PFSK-1 (cell line): ENCODE data around the genes OR10H2, KLF2 and MED26.

- RRBS = 2% methylated on average over 25 of the region's 95 CpGs
Measured at GRCh38 chr19:15432537-15433617, 14.1 kb upstream of the AKAP8L start.

- RRBS = no CpG with 5 or more reads among the region's 11 CpGs
Measured at GRCh38 chr19:15701970-15703026, 25.5 kb upstream of the OR10H2 start.

GRCh38 chr19:15727815-15728081 is at the start of gene OR10H2:
Gene OR10H2 (plus strand): TSS chr19:15728024.
- RRBS = no CpG with 5 or more reads among the region's 2 CpGs

DNA sequence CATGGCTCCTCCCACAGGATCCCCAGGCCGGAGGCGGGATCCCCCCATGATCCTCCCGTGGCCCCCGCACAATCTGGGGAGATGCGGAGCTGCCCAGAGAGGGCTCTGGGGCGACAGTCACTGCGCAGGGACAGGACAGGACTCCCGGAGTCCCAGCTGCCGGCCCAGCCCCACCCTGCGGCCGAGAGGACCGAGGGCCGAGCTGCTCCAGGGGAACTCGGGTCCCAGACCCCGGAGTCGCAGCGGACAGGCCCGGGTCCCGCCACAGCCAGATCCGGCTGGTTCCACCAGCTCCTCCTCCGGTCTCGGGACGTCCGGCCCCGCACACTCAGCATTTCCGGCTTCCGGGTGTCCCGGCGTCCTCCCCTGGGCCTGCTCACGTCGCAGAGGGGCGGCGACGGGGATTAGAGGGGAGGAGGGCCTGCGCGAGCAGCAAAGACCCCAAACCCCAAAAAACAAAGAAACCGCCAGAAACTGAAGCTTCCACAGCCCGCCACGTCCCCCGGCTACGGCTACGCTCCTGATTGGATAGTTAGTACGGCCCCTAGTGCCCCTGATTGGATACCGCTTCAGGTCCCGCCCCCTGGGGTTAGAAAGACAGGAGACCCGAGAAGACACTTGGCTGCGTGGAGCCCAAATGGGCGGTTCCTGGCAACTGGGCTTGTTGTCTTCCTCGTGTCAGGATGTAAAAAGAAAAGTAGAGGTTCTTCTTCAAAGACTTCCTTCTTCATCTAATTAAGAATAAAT is 21.3 kb upstream of the OR10H1 start:
- RRBS = 21% methylated on average over 6 of the region's 49 CpGs

DNA sequence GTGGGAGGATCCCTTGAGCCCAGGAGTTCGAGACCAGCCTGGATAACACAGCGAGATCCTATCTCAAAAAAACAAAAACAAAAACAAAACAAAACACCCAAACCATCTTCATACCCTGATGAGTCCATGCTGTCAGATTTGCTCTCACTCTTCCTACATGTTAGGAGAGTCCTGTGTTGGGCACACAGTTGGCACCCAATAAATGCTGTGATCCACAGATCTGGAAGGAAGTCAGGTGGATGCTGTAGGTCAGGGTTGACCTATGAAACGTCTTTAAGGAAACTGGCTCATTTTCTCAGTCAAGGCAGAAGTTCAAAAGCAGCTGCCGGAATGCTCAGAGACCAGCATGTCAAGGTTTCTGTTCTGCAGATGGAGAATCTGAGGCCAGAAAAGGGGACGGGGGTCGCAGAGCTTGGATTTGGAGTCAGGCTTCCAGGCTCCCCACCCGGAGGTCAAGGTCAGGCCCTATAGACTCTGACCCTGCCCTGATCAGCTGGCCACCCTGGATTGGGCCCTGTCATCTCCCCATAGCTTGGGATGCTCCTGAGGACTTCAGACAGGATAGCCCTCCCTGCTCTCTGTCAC is 3.1 kb upstream of the TPM4 start:
- RRBS = 75% methylated on average over 1 of the region's 7 CpGs

- RRBS = no CpG with 5 or more reads among the region's 42 CpGs
Measured at GRCh38 chr19:16075744-16076412, 417 bp upstream of the TPM4 start.

DNA sequence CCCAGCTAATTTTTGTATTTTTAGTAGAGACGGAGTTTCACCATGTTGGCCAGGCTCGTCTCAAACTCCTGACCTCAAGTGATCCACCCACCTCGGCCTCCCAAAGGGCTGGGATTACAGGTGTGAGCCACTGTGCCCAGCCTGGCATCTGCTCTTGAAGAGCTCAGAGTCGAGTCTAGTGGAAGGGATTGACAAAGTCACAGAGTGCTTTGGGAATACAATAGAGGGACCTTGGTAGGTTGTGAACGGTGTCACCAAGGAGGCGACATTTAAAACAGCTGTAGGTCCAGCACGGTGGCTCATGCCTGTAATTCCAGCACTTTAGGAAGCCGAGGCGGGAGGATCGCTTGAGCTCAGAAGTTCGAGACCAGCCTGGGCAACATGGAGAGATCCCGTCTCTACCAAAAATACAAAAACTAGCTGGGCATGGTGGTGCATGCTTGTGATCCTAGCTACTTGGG is 14.9 kb downstream of the TPM4 start:
- RRBS = no CpG with 5 or more reads among the region's 12 CpGs

DNA sequence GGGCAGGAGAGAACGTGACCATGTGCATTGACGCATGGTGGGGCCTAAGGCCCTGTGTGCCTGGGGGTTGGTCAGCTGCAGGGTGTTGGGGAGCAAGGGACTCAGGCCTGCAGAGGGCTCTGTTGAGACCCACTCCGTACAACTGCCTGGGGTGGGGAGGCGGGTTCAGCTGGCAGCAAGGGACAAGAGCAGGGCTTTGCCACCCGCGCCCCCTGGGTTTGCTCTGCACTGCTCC is 6.0 kb downstream of the RAB8A start:
- RRBS = no CpG with 5 or more reads among the region's 6 CpGs

DNA sequence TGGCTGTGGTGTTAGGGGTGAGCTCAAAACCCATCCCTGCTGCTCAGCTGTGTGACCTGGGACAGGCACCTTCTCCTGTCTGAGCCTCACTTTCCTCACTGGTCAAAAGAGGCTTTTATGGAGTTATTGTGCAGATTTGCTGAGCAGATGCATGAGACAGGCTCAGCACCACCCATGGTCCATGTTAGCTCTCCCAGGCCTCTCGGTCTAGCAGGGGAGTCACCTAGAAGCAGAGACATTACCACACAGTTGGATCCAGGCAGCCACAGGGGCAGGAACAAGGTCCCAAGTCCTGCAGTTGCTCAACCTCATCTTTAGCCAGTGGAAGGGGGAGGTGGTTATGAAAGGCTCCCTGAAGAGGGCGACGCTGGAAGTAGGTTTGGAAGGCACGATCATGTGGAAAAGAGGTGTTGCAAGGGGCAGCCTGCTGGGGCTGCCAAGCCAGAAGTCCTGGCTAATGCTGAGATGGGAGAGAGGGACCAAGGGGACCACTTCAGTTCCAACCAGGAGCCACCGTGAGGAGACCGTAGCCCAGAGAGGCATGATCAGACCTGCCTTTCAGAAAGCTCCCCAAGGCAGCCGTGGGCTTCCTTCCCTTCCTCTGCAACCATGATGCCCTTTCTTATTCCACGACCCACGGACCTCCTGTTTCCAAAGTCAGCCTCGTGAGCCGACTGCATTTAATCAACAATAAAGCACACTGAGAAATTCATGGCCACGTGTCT is 2.4 kb downstream of the AP1M1 start:
- RRBS = no CpG with 5 or more reads among the region's 12 CpGs

DNA sequence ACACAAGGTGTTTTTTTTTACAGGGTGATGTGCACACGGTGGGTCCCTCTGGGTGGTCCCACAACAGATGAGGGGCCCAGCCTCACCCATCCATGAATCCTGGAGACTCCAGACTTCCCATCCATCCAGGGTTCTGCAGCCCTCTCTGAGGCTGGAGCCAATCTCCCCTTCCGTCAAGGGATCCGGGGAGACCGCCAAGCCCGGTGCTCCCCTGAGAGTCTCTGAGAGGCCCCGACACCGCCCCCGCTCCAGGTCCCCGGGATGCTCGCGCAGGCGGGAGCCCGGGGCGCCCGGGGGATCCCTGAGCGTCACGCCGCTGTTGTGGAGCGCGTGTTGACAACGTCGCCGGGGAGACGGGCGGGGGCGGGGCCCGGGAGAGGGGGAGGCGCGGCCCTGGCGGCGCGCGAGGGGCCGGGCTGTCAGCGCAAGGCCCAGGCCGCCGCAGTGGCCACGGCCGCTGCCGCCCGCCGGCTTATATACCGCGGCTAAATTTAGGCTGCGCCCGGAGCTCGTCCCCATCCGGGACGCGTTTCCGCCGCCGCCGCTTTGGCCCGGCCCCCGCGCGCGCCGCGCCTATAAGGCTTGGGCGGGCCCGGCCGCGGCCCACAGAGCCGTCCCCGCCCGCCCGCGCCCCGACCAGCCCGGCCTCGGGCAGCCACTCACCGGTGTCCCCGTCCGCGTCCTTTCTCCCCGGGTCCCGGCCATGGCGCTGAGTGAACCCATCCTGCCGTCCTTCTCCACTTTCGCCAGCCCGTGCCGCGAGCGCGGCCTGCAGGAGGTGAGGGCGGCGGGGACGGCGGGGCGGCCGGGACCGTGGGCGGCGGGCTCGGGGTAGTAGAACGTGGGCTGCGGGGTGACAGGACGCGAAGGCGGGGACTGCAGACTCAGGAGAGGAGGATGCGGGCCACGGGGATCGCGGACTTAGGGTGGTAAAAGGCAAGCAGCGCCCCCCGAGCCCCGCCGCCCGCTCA is at the start of gene KLF2:
KLF2 (plus strand) TSS at position 606 of the 971 bp plus-strand sequence.
- RRBS = 1% methylated on average over 57 of the region's 111 CpGs

GRCh38 chr19:16429647-16429990 is 42.2 kb downstream of the EPS15L1 start:
- RRBS = no CpG with 5 or more reads among the region's 4 CpGs

DNA sequence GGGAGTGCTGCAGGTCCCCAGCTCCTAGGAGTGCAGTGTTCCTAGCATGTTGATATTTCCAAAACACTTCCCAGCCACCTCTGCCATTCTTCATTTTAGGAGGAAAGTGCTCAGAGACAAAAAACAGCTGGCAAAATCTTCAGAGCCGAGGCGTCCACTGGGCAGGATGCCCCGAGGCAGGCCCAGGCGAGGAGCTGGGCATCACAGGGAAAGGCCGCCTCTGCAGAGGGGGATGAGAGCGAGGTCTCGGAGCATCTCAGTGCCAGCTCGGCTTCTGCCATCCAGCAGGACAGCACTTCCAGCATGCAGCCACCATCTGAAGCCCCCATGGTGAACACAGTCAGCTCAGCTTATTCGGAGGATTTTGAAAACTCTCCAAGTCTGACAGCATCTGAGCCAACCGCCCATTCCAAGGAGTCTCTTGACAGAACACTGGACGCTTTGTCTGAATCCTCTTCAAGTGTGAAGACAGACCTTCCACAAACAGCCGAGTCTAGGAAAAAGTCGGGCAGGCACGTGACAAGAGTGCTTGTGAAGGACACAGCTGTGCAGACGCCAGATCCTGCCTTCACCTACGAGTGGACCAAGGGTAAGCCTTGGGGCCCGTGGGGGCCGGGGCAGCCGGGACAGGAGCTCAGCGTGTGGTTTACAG is 13.3 kb downstream of the C19orf44 start:
- RRBS = no CpG with 5 or more reads among the region's 20 CpGs

- RRBS = no CpG with 5 or more reads among the region's 6 CpGs
Measured at GRCh38 chr19:16543720-16544069, 1.5 kb upstream of the CHERP start.

- RRBS = no CpG with 5 or more reads among the region's 10 CpGs
Measured at GRCh38 chr19:16569211-16569579, 3.0 kb downstream of the SLC35E1 start.

DNA sequence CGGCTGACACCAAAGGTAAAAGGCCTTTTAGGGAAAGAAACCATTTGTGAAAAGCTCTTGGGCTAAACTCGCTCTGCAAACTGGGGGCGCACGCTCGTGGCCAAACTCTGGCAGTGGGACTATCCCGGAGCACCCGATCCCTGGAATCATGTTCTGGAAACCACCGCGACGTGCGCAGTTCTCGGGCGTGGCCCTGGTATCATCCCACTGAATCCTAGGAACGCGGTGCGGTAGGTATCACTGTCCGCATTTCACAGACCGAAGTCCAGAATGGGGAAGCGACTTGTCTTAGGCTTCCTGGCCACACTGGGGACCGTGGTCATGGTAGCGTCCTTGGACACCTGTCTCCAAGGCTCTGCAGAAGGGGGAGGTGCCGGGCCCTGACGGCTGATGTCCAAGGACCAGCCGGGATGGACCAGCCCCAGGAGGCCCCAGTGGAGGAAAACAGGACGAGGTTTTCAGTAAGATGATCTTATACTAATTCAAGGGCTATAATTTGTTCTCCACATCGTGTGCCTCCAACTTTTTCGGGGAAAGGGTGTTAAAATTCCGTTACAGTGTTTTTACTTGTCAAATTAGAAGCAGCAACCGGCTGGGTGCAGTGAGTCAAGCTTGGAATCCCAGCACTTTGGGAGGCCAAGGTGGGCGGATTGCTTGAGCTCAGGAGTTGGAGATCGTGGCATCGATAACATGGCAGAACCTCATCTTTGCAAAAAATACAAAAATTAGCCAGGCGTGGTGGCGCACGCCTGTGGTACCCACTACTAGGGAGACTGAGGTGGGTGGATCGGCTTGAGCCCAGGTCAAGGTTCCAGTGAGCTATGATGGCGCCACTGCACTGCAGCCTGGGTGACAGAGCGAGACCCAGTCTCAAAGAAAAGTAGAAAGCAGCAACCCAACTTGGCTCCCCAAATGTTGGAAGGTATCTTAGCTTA is 846 bp upstream of the SLC35E1 start:
- RRBS = no CpG with 5 or more reads among the region's 38 CpGs

- RRBS = 2% methylated on average over 41 of the region's 88 CpGs
Measured at GRCh38 chr19:16627615-16628320, at the start of gene MED26. Gene MED26 (minus strand): TSS chr19:16628204.

- RRBS = no CpG with 5 or more reads among the region's 7 CpGs
Measured at GRCh38 chr19:16671791-16672290, 10.9 kb downstream of the TMEM38A start.

- RRBS = no CpG with 5 or more reads among the region's 22 CpGs
Measured at GRCh38 chr19:17094853-17095802, 19.6 kb downstream of the MYO9B start.

GRCh38 chr19:17097477-17098123 is 22.0 kb downstream of the MYO9B start:
- RRBS = no CpG with 5 or more reads among the region's 7 CpGs

GRCh38 chr19:17116779-17117428 is 41.3 kb downstream of the MYO9B start:
- RRBS = no CpG with 5 or more reads among the region's 10 CpGs